Non-pigmented ciliary epithelial cell (primary cell): ENCODE measurements around a stretch of chr13.

DNA sequence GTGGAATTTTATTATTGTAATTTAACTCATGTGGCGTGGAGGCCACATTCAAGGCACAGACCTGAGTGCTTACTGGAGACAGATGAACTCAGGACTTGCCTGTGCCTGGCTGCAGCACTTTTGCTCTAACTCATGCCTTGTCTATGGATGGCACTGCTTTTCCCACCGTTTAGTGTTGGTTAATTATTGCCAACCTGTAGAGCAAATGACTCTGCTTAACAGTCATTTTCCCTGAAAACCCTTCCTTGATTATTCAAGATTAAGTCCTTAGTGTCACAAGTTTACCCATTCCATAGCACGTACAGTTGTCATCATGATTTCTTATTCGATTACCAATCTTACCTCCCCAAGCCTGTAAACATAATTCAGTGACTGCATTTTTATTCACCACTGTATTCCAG is 541.5 kb downstream of the GPC6 start:
- RRBS = no CpG with 5 or more reads among the region's 4 CpGs

DNA sequence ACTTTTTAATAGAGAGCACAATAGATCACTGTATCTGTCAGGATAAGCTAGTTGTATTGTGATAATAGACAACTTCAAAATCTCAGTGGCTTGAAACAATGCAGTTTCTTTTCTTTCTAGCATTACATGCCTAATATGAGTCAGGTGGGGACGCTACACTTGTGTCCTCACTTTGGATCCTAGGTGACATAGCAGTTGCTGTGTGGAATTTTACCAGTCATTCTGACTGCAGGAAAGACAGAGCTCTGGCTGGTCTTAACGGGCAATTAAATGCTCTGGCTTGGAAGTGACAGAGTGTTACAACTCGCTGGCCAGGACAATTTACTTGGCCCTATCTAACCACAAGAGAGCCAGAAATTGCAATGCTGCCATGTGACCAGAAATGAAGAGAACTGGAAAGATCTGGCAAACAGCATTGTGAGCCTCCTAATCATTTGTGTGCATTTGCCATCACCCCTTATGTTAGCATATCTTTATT is 351.1 kb downstream of the DCT start:
- RRBS = no CpG with 5 or more reads among the region's 3 CpGs

- RRBS = no CpG with 5 or more reads among the region's 2 CpGs
Observed at GRCh38 chr13:94154323-94154676, 325.2 kb downstream of the DCT start.

DNA sequence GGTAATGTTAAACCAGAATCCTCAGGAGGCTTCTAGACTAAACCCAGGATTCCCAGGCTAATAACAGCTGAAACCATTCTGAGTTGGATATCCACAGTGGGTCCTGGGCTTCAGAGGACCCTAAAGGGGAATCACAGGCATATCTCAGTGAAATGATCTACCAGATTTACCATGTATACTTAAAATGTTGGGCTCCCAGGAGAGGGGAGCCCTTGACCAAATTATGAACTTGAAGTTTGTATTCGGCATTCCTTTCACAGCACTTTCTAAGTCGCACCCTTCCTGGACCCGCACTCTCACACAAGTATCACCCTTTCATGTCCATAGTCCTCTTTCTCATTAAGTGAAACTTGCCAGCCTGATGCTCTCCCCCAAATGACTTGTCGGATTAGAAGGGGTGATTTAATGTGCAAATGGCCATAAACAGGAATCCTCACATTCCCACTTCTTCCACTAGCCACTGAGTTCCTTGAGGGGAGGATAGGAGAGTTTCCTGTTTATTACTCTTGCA is 1.5 kb downstream of the TGDS start:
- RRBS = no CpG with 5 or more reads among the region's 4 CpGs

- RRBS = 8% methylated on average over 8 of the region's 17 CpGs
Observed at GRCh38 chr13:94713567-94713806, 1.1 kb upstream of the SOX21 start.

DNA sequence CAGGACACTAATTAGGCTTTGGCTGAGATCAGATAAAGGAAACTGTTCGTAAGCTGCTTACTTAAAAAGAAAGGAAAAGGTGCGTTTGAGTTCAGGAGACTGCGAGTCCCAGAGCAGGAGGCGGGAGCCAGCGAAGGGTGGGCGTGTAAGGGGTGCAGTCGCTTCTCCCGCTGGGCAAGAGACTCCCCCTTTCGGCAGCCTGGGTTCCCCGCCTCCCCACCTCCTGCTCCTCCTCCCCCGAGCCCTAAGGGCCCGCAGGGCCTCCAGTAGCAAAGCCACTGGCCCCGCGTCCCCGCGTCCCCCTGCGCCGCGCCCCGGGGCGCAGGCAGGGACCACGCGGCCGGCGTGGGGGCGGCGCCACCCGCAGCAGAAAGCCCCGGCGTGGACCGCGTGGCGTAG is 530 bp downstream of the ABCC4 start:
- RRBS = 2% methylated on average over 10 of the region's 33 CpGs

DNA sequence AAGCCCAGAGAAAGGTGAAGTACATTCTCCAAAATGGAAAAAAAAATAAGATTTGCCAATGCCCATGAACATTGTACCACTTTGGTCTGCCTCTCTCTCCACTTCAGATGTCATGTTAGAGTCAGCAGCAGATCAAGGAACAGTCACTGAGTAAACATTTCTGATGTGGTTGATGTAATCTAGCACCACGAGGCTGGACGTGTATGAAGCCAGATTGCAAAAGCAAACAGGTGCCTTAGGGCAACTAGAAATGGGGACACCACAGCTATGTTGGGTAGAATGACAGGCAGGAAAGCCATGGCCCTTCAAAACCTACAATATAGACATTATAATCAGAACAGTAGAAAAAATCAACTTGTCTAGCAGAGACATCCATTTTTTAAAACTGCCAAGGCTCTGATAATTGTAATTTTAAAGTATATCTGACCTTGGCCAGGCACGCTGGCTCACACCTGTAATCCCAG is 13.2 kb upstream of the ABCC4 start:
- RRBS = no CpG with 5 or more reads among the region's 3 CpGs

- RRBS = no CpG with 5 or more reads among the region's 3 CpGs
Observed at GRCh38 chr13:96636411-96636898, 357.8 kb downstream of the OXGR1 start.

- RRBS = no CpG with 5 or more reads among the region's 3 CpGs
Observed at GRCh38 chr13:97116643-97117307, 105.4 kb upstream of the MBNL2 start.

DNA sequence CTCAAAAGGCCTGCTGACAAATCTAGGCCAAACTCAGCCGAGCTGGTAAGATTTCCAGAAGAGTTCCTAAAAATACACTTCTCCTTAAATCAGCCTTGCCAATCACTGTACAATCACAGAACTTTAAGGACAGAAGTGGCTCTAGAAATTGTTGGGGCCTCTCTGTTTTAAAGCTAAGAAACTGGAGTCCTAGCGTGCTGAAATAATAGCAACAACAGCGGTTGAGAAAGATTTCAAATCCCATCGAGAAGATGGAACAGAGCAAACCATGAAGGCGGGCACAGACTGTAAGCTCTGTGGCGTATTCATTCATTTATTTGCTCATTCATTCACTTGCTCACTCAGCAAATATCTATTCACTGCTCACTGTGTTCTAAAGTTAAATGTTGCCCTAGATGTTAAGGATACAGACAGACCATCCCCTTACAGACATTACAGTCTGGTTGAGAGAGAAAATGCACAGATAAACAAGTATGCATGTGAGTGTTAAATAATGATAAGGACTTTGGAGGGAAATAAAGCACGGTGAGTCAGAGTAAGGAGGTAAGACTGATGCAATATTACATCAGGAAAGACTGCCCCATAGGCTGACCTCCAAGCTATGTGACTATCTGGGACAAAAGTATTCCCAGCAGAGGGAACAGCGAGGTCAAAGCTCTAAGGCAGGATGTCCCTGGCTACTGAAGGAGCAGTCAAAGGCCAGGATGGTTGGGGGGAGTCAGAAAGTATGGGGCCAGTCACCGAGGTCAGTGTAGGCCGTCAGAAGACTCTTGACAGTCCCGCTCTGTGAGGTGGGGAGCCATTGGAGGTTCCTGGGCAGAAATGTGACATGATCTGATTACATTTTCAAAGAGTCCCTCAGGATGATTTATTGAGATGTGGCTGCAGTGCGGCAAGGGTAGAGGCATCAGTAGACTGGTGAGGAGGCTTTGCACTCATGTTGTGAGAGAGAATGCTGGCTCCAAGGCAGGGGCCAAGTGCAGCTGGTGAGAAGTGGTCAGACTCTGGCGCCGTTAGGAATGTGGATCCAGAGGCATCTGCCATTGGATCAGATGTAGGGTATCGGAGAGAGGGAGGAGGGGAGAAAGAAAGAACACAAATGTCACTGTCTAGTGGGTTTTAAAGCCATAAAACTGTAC is 37.8 kb downstream of the MBNL2 start:
- RRBS = no CpG with 5 or more reads among the region's 15 CpGs

DNA sequence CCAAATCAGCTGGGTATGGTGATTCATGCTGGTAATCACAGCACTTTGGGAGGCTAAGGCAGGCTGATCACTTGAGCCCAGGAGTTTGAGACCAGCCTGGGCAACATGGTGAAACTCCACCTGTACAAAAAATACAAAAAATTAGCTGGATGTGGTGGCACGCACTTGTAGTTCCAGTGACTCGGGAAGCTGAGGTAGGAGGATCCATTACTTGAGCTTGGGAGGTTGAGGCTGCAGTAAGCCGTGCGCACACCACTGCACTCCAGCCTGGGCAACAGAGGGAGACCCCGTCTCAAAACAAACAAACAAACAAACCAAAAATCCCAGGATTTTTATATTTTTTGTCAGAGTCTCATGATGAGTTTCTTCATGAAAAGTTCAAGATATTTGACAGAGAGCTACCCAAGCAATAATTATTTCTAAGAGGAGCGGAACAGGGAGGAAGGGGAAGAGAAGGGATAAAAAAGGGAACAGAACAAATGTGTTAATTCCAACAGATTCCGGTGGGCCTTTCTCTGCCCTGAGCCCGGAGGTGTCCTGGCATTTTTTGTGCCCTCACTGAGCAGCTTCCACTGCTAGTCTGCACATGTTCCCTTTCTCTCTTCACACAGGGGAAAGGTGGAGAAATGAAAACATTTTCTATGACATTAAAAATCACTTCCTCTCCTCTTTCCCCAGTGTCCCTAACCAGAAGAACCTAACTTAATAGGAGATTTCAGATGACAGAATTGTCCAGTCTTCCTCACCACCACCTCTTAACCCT is 83.5 kb downstream of the MBNL2 start:
- RRBS = no CpG with 5 or more reads among the region's 8 CpGs

GRCh38 chr13:97369092-97369586 is 64.8 kb upstream of the RAP2A start:
- RRBS = no CpG with 5 or more reads among the region's 3 CpGs

- RRBS = no CpG with 5 or more reads among the region's 4 CpGs
Observed at GRCh38 chr13:97567704-97568450, 133.9 kb downstream of the RAP2A start.

DNA sequence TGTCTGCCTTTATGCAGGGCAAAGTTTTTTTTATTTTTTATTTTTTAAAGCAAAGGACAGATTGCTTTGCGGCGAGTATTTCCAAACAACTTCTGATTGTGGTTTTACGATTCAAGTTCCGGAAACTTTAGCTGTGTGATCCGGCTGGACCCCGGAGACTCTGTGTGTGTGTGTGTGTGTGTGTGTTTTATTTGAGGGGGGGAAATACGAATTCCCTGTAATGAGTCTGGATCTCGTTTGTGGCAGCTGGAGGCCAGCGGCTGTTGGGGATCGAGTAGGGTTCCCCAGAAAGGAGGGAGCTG is 1.1 kb downstream of the FARP1 start:
- RRBS = no CpG with 5 or more reads among the region's 10 CpGs

DNA sequence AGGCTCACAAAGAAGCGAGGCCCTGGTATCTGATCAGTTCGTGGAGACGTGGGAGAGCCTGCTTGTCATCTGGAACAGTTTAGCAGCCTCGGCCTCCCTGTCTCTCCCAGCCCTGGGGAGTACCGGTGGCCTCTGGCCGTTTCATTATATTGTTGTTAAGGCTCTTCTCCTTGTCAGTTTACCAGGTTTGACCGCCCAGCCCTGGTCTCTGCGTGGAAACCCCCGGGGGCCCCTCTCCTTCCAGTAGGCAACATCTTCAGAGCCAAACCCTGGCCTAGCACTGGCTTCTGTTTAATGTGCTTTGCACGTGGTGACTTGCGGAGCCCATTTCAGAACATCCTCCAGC is 1.4 kb downstream of the FARP1 start:
- RRBS = 4% methylated on average over 5 of the region's 11 CpGs

DNA sequence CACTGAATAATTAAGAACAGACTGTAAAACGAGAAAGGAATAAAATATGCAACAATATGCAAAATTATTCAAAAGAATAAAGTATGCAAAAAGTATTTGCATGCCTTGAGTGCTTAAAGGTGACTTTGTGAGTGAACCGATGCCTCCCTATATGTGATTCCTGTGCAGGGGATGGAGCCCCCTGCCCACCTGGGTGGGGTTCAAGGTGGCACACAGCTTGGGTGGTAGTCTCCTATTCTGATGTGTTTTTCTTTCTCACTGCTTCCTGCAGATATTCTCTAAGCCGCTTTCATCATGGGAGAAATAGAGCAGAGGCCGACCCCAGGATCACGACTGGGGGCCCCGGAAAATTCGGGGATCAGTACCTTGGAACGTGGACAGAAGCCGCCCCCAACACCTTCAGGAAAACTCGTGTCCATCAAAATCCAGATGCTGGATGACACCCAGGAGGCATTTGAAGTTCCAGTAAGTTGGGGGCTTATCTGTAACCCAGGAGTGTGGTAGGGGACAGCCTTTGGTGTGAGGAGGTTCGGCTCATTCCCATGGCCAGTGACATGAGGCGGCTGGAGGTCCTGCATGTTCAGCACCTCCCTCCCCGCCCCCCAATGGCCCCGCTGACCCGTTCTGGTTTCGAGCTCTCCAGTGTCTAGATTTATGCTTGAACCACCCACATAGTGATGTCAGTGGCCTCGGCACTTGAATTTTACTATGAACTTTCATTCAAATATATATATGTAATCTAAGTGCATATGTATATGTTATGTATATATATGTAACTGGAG is 36.1 kb upstream of the RNF113B start:
- RRBS = no CpG with 5 or more reads among the region's 17 CpGs

GRCh38 chr13:98213963-98214736 is 37.1 kb upstream of the RNF113B start:
- RRBS = no CpG with 5 or more reads among the region's 18 CpGs

DNA sequence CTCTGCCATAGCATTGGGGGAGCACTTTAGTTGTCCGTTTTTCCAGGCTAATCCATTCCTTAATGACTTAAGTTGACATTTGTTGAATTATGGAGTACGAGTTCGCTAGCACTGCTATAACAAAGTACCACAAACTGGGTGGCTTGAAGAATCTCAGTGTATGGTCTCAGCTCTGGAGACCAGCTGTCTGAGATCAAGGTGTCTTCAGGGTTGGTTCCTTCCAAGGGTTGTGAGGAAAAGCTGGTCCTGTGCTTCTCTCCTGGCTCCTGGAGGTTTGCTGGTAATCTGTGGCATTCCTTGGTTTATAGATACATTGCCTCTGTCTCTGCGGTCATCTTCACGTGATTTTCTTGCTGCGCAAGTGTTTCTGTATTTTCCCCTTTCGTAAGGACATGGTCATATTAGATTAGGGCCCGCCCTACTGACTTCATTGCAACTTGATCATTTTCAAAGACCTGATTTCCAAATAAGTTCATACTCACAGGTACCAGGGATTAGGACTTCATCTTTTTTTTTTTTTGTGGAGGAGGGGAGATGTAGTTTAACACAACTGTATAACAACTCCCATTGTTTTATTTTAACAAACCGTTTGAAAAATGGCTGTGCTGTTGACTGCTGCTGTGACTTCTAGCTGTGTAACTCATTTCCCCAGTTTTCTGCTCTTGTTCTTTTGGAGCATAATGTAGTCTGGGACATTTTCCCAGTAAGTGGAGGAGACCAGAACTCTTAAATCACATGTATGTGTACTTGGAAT is 49.1 kb upstream of the RNF113B start:
- RRBS = no CpG with 5 or more reads among the region's 9 CpGs

GRCh38 chr13:98239563-98240520 is 62.8 kb upstream of the RNF113B start:
- RRBS = no CpG with 5 or more reads among the region's 21 CpGs

DNA sequence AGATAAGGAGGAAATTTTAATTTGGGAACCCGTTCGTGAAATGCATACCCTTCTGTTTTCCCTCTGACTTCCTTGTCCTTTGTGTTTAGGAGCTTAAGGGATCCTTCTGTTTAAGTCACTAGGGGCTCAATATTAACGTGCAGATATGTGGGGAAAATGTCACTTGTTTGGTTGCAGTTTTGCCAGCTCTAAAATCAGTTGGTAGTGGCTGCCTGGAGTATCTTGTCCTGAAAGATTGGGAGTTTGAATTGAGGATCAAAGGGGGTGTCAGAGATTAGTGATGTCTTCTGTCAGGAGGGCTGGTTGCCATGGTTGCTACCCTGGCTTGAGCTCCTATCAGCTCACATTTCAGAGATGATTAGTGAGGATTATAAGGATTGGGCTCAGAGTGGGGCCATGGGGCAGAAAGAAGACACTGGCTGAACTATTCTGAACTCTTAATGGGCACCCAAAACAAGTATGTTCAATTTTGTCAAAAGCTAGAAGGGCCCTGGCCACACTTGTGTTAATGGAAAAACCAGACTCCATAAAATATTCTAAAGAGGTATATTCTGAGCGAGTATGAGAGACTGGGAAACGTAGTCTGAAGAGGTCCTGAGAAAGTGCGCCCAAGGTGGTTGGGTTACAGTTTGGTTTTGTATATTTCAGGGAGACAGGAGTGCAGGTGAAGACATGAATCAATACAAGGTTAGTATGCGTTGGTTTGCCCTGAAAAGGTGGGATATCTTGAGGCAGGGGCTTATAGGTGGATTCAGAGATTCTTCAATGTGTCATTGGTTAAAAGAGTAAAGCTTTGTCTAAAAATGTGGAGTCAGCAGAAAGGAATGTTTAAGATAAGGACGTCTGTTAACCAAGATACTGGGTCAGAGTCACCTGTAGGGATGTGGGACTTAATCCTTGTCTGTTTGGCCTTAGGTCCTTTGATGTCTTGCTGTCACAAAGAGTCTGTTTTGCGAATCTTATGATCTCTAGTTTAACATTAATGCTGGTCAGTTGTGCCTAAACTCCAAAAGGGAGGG is 95.7 kb upstream of the RNF113B start:
- RRBS = no CpG with 5 or more reads among the region's 9 CpGs